ENCODE measurements around the gene RALGAPA2.

GRCh38 chr20:19098838-19099205, 113.6 kb upstream of the SLC24A3 start:
- RRBS: no CpG with 5 or more reads among the region's 6 CpGs

- RRBS: no CpG with 5 or more reads among the region's 4 CpGs
Measured at GRCh38 chr20:19210447-19210802, 2.0 kb upstream of the SLC24A3 start.

GRCh38 chr20:19232644-19233385, 20.4 kb downstream of the SLC24A3 start:
- RRBS: no CpG with 5 or more reads among the region's 16 CpGs

GRCh38 chr20:19285446-19285862, 73.0 kb downstream of the SLC24A3 start:
- RRBS: no CpG with 5 or more reads among the region's 2 CpGs

DNA sequence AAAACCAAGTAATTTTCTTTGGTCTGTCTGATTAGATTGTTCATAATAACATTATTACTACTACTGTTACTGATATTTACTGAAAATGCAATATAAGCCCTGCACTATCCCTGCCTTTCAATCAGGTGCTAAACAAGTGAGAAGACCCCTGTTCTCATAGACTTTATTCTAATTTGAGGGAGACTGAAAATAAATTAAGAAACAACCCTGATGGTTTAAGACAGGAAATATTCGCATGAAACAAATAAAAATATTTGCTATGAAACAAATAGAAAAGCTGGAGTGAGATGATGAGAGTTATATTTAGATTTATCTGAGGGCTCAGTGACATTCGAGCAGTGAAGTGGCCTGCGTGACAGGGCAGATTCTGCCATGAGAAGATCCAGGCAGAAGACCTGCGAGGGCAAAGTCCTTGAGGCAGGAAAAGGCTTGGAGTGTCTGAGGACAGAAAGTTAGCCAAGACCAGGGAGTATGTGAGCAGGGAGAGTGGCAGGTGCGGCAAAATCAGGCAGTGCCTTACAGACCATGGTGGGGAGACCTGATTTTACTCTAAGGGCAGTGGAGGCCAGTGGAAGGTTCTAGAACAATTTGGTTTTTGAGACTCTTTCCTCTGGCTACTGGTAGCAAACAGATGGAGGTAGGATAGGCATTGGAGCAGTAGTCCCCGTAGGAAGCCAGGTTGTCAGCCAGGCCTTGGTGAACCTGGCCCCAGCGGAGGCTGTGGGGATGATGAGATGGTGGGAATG, 67.0 kb upstream of the RIN2 start:
- RRBS: no CpG with 5 or more reads among the region's 7 CpGs

GRCh38 chr20:19701261-19701914, 56.7 kb upstream of the RIN2 start:
- RRBS: no CpG with 5 or more reads among the region's 6 CpGs

GRCh38 chr20:19823757-19824559, 65.9 kb downstream of the RIN2 start:
- RRBS: no CpG with 5 or more reads among the region's 20 CpGs

GRCh38 chr20:19890205-19890999, 126.8 kb upstream of the NAA20 start:
- RRBS: no CpG with 5 or more reads among the region's 6 CpGs

GRCh38 chr20:19976515-19977429, 40.4 kb upstream of the NAA20 start:
- RRBS: no CpG with 5 or more reads among the region's 8 CpGs

GRCh38 chr20:19980914-19981458, 36.2 kb upstream of the NAA20 start:
- RRBS: no CpG with 5 or more reads among the region's 10 CpGs

GRCh38 chr20:20215903-20216703, 151.8 kb upstream of the INSM1 start:
- RRBS: no CpG with 5 or more reads among the region's 12 CpGs

GRCh38 chr20:20363764-20364779, 3.8 kb upstream of the INSM1 start:
- RRBS: 15% methylated on average over 10 of the region's 89 CpGs

GRCh38 chr20:20486517-20487252, 118.8 kb downstream of the INSM1 start:
- RRBS: no CpG with 5 or more reads among the region's 4 CpGs

DNA sequence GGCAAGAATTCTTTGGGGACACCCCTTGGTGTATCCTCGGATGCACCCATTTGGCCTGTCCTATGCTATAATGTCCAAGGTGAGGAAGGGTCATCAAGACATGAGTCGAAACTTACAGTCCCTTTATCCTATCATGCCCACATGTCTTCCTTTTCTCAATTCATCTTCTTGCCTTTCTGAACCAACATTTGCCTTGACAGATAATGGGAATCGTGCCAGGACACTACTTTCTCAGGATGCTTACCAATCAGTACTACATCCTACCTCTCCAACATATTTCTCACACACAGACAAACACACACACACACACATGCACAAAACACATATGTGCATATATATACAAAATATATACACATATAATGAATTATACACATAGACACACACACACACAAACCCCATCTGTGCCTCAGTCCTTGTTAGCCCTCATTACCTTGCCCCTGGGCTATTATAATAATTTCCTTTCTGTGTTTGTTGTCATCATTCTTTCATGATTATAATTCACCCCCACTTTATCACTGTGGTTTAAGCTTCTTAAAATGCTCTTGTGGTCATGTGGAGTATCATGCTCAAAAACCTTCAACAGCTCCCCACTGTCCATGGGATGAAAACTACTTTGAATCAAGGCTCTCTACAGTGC, 148.8 kb downstream of the RALGAPA2 start:
- RRBS: no CpG with 5 or more reads among the region's 3 CpGs

DNA sequence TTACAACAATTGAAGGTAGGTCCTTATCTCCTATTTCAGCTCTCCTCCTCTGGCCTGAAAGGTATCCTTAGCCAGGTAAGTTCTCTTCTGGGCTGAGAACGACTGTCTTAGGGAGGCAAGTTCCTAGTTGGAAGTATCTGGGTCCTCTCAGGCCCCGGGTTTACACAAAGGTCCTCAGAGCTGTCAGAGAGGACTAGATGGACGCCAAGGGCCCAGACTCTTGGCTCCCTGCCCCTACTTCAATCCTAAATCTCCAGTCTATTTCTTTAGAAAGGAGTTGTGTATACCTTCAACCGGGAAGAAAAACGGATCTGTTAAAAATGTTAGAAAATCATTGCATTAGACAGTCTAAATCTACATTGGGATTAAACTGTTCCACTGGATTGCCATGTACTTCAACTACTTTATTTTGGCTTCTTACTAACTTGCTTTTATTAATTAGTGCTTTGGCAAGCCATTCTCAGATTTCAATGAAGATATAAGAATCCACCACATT, 109.5 kb downstream of the RALGAPA2 start:
- RRBS: no CpG with 5 or more reads among the region's 5 CpGs

DNA sequence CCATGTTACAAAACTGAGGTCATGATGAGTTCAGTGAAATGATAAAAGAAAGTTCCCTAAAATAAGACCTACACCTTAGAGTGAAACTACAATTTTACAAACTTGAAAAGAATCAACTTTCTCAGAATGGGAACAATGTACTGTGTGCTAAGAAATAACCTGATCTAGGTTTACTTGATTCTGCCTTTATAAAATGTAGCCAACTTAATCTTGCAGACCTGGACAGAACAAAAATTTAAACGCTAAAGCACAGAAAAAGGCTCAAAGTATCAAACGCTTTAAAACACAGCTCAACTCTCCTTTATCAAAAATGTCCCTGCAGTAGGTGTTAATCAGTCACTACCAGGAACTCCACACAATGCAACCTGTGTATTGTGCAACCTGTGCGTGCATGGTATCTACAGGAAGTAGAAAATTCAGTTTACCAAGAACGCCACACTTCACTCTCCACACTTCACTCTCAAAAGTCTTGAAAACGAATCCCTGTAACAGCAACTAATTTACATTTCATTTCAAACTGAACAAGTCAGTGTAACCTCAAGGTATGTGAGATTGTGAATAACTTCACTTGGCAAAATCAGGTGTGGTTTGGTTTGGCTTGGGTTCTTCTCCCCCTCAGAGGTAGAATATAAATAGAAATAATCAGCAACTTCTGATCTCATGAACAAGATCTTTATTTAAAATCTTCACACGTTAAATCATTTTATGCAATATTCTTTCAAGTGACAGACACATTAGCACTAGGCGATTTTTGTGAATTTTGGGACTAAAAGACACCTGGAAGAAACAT, 1.7 kb downstream of the RALGAPA2 start:
- RRBS: no CpG with 5 or more reads among the region's 7 CpGs

- RRBS: 4% methylated on average over 10 of the region's 18 CpGs
Measured at GRCh38 chr20:20711884-20712339, 532 bp downstream of the RALGAPA2 start.

- RRBS: 2% methylated on average over 19 of the region's 98 CpGs
Measured at GRCh38 chr20:20712340-20713137, at the start of gene RALGAPA2. Gene RALGAPA2, minus strand, starts transcription at chr20:20712644.

- RRBS: no CpG with 5 or more reads among the region's 12 CpGs
Measured at GRCh38 chr20:21106546-21106923, 19.3 kb upstream of the KIZ start.

- RRBS: no CpG with 5 or more reads among the region's 7 CpGs
Measured at GRCh38 chr20:21136162-21136760, 10.4 kb downstream of the KIZ start.